Breast (tissue), 4 donors: ENCODE measurements around a stretch of chr4.

GRCh38 chr4:139471243-139471518 is 17.3 kb downstream of the RAB33B start:
- PRO-cap, 3 experiments = no peak in any of the 3 experiments
- RRBS = no CpG with 5 or more reads among the region's 3 CpGs

DNA sequence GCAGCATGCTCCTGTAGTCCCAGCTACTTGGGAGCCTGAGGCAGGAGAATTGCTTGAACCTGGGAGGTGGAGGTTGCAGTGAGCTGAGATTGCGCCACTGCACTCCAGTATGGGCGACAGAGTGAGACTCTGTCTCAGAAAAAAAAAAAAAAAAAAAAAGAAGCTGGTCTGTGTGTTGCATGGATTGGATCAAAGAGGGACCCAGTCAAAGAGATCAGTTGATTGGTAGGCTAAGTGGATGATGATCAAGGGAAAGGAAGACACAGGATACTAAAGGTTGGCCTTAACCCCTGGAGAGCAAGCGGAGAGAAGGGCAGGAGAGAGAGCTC is 49.1 kb downstream of the RAB33B start:
- PRO-cap, 3 experiments = no peak in any of the 3 experiments
- RRBS = no CpG with 5 or more reads among the region's 3 CpGs

GRCh38 chr4:139646863-139647630 is 18.6 kb upstream of the MGST2 start:
- PRO-cap, 3 experiments = no peak in any of the 3 experiments
- RRBS = no CpG with 5 or more reads among the region's 5 CpGs

- PRO-cap, 3 experiments = no peak in any of the 3 experiments
- RRBS = no CpG with 5 or more reads among the region's 9 CpGs
These were observed 17.4 kb downstream of the MGST2 start for GRCh38 chr4:139682689-139683774.

DNA sequence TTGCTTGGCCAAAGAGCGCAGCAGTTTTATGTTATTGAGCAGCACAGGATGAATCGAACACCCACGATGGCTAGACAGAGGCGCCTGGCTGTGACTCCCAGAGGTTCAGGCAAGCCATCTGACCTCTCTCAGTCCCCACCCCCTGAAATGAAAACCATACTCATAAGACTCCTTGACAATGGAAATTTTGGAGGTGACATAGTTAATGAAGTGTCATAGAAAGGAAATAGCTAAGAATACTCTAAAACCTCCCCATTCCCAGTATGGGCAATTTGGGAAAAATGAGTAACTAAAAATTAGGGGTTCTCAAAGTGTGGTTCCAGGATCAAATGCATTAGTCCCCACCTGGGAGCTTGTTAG is 70.7 kb downstream of the MGST2 start:
- PRO-cap, 3 experiments = no peak in any of the 3 experiments
- RRBS = no CpG with 5 or more reads among the region's 4 CpGs

- PRO-cap, 3 experiments = no peak in any of the 3 experiments
- RRBS = no CpG with 5 or more reads among the region's 1 CpG
These were observed 182.8 kb downstream of the MAML3 start for GRCh38 chr4:139971070-139971723.

DNA sequence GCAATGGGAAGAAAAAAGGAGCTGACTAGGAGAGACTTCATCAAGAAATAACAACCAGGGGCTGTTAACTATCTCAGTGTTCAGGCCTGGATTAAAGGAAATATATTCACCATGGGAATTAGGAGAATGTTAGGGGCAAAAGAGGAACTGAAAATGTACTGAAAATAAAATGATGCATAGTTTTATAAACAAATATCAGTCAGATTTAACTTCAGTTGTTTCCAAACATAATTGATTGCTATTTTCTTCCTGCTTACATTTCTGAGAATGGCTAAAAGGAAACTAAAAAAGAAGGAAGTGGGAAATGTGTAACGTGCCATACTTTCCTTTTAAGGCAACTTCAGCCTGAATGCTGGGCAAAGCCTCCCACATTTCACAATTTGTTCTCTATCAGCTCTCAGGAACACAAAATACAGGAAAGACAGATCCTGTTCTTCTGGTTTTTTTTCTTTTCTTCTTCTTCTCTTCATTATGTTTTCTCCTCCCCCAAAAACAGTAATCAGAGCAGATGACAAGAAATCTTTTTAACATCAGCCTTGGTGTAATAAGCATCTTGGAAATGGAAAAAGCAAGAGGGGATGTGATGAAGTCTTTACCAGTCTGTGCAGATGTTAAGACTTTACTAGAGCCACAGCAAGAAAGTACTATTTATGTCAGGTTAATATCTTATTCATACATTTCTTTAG is 178.0 kb downstream of the MAML3 start:
- PRO-cap, 3 experiments = no peak in any of the 3 experiments
- RRBS = no CpG with 5 or more reads among the region's 1 CpG

DNA sequence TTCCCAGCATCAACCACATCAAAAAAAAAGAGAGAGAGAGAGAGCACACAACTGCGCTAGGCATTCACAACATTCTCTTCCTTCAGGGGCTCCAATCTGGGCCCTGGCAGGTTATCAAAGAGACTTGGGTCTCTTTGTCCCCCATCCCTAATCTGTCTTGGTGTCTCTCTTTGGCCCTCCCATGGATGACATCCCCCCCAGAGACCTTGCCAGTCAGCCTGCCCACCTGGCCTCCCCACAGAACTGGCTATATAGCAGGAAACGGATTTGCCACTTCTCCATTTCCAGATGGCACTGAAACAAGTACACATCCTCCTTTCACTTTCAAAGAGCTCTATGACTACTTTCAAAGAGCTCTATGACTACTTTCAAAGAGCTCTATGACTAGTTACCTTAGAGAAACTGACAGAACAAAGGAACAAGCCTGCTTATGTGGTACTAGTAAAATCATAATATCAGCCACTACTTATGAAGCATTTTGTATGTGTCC is 175.3 kb downstream of the MAML3 start:
- PRO-cap, 3 experiments = no peak in any of the 3 experiments
- RRBS = no CpG with 5 or more reads among the region's 2 CpGs

- PRO-cap, 3 experiments = no peak in any of the 3 experiments
- RRBS = no CpG with 5 or more reads among the region's 10 CpGs
These were observed 164.6 kb downstream of the MAML3 start for GRCh38 chr4:139989220-139990041.

GRCh38 chr4:140028499-140029417 is 125.2 kb downstream of the MAML3 start:
- PRO-cap, 3 experiments = no peak in any of the 3 experiments
- RRBS = no CpG with 5 or more reads among the region's 7 CpGs

DNA sequence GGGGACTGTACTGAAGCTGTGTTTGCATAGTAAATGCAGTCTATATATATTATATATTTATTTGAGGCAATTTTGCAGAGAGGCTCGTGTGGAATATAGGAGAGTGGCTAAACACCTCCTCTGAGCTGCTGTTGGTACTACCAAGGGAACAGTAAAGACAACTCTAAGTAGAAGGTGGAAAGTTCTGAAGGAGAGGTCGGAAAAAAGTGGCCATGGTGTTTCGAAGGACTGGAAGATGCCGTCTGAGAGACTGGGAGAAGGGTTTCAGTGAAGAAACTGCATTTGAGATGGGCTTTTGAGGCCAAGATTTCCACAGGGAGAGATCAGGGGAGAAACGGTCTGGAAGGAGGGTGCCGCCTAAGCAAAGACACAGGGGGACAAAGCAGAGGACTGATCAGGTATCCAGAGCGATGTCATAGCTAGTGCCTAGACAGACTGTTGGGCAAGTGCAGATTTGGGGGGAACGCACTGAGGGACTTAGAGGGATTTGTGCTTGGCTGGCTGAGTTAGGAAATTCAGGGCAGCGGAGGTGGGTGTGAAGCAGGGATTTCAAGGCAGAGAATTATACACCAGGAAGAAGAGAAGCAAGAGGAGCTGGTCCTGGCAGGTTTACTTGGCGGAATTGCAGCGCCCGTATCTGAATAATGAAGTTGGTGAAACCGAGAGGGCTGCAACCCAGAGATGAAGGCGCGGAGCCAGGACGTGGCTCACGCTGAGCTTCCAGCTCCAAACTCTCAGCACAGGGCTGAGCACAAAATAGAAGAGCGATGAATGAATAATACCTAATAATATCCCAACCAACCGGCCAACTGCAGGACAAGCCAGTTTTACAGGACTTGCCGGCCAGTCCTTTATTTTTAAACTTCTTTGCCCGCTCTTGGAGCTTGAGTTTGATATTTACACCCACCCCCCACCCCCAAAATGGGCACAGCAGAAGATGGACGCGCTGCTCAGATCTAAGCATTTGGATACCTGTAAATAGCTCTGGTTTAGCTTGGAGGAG is 106.9 kb downstream of the MAML3 start:
- PRO-cap, 3 experiments = peak in 2 of 3 experiments; most common minus-strand start position 734 of the sequence (in 1)
- RRBS = no CpG with 5 or more reads among the region's 23 CpGs

DNA sequence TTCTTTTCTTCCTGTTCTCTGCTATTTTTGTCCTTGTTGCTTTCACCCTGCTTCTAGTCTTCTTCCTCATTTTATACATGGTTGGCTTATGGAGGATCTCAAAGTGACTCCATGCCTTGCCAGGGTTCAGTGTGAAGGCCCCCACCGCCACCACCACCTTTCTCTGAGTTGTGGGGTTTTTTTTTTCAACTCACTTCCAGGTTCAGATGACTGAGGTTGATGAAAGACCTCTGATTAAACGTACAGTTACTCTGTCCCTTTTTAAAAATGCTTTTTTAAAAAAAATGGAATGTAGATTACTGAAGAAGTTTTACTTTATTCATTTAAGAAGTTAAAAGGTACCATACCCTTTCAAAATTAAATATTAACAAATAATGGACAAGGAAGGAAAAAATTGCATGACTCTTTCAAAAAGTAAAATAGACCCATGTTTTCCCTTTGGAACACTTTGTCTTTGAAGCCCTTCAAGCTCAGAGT is 96.2 kb downstream of the MAML3 start:
- PRO-cap, 3 experiments = no peak in any of the 3 experiments
- RRBS = no CpG with 5 or more reads among the region's 2 CpGs

GRCh38 chr4:140082205-140082768 is 71.7 kb downstream of the MAML3 start:
- PRO-cap, 3 experiments = no peak in any of the 3 experiments
- RRBS = no CpG with 5 or more reads among the region's 10 CpGs

DNA sequence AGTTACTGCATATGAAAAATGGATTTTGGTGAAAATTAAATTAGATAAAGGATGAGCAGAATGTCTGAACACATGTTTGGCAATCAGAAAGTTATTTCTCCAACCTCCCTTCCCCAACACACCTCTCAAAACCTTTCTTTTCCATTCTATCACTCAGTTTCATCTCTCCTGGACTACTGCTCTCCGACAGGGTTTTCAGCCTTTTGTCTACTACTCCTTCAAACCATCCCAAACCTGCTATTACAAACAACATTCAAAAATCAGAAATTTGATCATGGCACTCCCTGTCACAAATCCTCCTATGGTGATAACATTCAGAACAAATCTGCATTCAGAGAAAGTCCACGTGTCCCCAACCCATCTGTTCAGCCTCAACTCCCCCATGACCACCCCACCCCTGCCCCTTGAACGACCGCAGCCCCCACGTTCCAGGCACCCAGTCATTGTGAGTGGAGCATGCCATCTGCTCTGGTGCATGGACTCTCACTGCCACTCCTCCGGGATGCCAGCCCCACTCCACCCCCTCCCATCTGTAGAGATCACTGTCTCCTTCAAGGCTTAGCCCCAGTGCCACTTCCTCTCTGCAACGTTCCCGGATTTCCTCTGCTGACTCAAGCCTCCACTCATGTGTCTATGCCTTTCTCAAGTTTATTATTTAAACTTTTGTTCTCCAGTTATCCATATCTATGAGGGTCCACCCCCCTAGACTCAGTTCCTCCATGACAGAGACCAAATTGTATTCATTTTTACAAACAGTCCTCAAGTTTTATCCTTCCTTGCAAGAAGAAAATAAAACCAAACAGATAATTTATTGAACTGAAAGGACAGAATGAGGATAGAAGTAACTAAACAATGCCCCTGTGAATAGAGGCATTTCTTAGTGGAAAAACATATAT is 54.1 kb downstream of the MAML3 start:
- PRO-cap, 3 experiments = no peak in any of the 3 experiments
- RRBS = 23% methylated on average over 3 of the region's 8 CpGs

DNA sequence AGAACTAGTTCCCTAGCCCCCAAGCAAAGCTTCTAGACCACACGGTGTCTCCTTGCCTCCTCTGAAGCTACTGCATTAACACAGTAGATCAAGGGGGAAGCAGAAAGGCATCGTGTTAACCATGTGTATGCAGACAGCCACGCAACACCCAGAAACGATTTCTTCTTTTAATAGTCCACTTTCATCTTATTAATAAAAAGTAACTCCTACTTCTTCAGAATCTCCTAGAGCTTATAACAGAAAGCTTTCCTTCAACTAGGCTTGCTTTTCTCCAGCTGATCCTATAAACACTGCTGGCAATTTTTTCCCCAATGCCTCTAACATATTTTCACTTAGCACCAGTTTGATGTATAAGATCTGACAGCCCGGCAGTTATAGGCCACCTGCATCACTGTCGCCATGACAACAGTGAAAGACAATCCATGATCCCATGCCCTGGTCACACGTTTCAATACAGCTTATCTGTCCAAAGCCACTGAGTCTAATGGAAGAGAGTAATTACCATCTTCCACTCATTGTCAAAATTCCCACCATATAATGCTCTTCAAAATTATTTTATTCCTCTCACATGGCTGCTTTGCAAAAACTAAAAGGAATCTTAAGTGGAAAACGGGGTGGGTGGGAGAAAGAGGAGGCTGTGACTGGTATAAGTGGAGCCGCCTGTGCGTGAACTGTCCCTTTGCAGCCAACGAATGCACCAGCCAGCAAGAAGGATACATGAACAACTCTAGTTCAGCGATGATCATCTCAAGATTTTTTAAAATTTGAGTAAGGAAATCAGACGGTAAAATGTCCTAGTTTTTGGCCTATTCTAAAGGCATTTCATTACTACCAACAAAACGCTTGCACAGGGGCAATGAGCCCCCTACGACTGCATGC is 44.3 kb downstream of the MAML3 start:
- PRO-cap, 3 experiments = no peak in any of the 3 experiments
- RRBS = no CpG with 5 or more reads among the region's 15 CpGs

DNA sequence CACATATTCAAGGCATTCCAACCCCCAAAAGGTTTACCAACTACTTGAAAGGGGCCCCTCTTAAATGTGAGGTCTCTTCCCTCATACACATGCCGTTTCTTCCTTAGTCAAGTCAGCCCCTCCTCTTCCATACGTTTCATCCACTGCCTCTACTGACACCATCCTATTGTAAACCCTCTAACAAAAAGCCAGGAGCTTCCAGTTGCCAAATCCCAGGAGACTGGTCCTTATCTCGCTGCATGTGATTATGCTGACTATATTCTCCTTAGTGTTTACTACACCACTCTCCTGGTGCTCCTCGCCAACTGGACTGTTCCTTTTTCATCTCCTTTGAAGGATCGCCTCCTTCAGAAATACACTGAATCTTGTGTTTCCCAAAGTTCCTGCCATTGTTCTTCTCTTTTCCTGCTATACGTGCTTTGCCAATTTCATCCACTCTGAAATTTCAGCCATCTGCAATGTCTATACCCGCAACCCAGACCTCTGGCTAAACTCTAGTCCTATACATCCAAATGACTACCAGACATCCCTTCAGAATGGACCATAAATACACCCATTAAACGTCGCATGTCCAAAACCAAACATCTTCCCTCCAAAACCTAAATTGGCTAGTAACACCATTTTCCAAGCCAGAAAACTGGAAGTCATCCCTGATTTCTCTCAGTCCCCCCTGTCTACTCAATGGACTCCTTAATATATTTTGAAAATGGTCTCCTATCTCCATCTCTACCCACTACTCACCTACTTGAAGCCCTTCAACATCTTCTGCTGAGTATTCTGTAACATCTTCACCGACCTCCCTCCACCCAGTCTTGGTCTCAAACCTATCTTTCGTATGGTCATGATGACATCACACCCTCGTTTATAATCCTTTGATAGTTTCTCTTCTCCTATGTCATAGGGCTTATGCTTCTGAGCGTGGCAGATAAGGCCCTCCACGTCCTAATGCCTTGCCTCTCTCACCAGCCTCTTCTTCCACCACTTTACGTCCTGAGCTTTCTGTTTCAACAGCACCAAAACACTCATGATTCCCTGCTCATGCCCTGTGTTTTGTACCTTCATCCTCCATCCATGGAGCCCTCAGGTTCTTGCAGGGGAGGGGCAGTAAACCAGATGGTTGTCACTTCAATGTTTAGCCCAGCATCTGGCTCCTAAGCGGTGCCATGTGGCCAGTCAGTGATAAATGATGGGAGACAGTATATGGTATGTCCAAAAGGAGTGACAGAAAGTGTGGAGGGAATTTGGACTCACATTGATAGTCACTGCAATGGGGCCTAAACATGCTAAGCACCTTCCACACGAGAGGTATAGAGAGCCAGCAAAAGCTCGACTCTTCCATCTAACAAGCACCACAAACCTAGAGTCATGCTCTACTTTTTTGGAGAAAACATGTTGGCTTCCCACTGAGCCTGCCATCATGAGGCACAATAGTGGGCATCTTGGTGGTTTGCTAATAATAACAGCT is 27.3 kb downstream of the MAML3 start:
- PRO-cap, 3 experiments = no peak in any of the 3 experiments
- RRBS = no CpG with 5 or more reads among the region's 18 CpGs

DNA sequence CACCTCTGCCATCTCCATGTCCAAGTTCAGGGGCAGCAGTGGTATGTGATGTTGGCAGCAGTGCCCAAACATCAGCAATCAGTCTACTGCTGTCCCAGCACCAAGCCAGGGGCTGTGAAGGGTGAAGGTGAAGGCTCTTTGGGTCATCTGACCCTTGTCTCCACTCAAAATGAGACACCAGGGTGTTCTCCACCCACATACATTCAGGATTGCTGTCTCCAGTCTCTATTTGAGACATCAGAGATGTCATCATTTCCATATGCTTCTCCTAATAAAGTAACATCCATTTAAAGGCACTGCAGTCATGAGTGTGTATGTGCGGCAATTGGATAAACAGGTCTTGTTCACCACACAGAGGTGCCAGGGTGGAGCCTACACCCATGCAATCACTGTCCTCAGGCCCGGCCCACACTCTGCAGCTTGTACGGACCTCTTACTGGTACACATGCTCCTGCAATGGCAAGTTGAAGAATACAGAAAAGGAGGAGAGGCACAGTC is 22.2 kb downstream of the MAML3 start:
- PRO-cap, 3 experiments = no peak in any of the 3 experiments
- RRBS = no CpG with 5 or more reads among the region's 3 CpGs

GRCh38 chr4:140137547-140138581 is 16.1 kb downstream of the MAML3 start:
- PRO-cap, 3 experiments = no peak in any of the 3 experiments
- RRBS = no CpG with 5 or more reads among the region's 9 CpGs

- PRO-cap, 3 experiments = peak in 3 of 3 experiments; most common plus-strand start chr4:140151606 (in 1); most common minus-strand start chr4:140151518 (in 2)
- RRBS = 1% methylated on average over 24 of the region's 38 CpGs
These were observed 2.6 kb downstream of the MAML3 start for GRCh38 chr4:140151432-140151722.

- PRO-cap, 3 experiments = no peak in any of the 3 experiments
- RRBS = no CpG with 5 or more reads among the region's 4 CpGs
These were observed 833 bp downstream of the SCOC start for GRCh38 chr4:140374332-140374625.